Camera-type eye (tissue), 1 donor: ENCODE measurements around the gene HOMER2.

GRCh38 chr15:80388745-80389069, 15.5 kb upstream of the ARNT2 start:
- RAMPAGE, long total RNA: no peak

GRCh38 chr15:80697329-80698032, 2.4 kb downstream of the ABHD17C start:
- RAMPAGE, long total RNA: no peak

- RAMPAGE, long total RNA: no peak
Observed at GRCh38 chr15:80699281-80699878, 4.3 kb downstream of the ABHD17C start.

DNA sequence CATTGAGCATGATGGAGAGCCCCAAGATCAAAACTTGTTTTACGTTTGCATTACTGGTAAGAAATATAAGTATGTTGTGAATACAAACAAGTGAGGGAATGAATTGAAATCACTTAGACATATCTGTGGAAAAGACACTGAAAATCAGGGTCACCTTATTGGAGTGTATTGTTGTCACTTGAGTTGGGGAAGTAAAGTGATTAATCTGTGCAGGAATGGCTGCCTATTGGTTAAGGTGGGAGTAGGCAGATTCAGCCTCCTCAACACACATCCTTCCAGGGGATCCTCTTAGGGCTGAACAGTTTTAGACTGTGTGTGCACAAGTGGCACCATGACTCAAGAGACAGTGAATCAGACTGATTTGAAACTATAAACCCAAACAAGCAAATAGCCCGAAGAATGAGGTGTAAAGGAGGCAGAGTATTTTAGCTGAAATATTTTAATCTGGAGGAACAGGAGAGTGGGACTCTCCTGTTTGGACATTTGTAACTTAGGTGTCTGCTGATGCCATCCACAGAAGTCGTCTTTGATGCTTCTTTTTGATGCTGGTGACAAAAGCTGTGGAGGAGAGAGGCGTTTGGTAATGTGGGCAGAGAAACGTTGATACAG, 4.9 kb downstream of the ABHD17C start:
- RAMPAGE, long total RNA: no peak

- RAMPAGE, long total RNA: no peak
Observed at GRCh38 chr15:80715107-80715725, 20.1 kb downstream of the ABHD17C start.

DNA sequence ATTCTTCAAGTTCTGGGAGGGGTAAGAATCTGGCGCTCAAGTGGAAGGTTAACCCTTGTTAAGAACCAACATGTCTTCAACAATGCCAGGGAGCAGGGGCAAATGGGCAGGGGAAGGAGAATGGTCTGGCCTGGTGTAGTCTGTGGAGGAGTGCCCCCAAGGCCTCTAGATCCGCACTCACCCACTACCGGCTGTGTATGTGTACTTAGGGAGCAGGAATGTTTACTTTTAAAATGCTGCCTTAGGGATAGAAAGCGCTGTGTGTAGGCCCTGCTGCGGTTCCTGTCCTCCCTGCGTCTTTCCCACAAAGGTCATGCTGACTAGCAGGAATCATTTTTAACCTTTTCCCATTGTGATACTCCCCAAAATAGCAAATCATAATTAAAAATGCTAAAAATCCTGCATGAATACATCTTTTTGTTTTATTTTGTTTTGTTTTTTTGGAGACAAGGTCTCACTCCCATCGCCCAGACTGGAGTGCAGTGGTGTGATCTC, 36.0 kb upstream of the CEMIP start:
- RAMPAGE, long total RNA: no peak

DNA sequence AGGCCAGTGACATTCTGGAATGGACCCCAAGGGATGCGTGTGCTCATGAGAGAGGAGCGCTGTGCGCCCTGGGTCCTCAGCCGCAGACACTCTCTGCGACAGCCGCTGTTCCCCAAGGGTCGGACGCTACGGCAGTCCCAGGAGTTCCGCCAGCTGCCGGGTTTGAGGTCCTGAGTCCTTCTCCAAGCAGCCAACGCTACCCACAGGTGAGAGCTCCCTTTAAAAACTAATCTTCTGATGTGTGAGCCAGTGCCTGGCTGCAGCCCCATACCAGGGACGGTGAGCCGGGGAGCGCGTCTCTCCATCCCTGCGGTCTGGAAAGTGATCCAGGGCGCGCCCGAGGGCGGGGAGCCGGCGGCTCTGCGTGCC, 1.2 kb downstream of the CEMIP start:
- RAMPAGE, long total RNA: no peak

- RAMPAGE, long total RNA: no peak
Observed at GRCh38 chr15:80902225-80902748, 87.3 kb downstream of the MESD start.

- RAMPAGE, long total RNA: no peak
Observed at GRCh38 chr15:81002304-81003312, 1.9 kb downstream of the TLNRD1 start.

DNA sequence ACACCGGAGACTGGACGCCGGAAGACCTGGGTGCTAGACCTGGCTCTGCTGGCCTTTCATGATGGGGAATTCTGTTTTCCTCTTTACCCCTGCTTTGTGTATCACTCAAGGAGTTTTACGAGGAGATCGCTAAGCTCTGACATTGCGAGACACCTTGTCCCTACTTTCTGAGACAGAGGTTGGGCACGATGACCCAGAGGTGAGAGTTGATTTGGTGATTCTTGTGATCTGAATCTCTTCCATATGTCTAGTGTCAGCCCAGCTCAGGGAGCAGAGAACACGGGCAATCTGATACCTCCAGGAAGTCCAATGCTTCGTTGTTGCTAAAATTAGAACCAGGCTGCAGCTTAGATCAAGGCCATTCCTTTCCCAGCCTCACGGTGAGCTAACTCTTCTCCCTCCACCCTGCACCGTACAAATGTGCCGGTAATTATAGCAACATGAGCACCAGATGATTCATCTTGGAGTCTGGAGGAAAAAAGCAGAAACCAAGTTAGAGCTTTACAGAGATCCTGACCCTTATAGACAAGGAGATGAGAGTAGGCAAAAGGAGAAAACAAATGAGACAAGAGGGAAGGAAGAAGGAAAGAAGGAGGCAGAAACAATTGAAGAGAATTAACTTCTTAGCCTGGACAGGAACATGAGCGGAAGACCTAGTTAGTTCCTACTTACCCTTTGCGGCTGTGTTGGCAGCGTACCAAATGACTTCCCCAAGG, 41.9 kb upstream of the CFAP161 start:
- RAMPAGE, long total RNA: no peak

DNA sequence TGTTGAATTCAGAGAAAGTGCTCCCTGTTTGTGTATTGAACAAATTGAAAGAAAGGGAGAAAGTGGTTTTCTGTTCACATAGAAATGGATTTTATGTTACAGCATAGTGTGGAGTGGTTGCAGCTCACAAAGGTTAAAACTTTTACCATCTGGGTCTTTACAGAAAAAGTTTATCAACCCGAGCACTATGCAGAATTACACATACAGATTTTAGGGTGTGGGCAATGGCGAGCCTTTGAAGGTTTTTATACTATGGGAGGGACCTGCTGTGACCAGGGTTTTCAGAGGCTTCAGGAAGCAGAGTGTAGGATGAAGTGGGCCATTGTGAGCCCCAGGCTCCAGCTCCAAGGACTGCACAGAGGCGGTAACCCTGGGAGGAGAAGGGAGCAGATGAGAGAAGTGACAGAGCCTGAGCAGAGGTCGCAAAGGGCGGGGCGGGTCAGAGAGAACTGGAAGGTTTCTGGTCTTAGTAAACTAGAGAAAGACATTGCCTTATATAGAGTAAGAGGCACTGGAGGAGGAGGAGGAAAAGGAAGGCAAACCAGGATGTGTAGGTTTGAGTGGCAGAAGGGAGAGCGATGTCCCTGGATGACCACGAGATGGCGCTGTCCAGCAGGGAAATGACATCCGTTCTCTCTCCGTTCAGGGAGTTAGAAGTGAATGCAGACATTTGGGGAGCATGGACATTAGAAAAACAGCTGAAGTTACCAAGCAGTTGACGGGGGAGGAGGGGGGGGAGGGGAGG, 49.1 kb downstream of the STARD5 start:
- RAMPAGE, long total RNA: no peak

- RAMPAGE, long total RNA: no peak
Observed at GRCh38 chr15:81275919-81276214, 48.1 kb downstream of the STARD5 start.

DNA sequence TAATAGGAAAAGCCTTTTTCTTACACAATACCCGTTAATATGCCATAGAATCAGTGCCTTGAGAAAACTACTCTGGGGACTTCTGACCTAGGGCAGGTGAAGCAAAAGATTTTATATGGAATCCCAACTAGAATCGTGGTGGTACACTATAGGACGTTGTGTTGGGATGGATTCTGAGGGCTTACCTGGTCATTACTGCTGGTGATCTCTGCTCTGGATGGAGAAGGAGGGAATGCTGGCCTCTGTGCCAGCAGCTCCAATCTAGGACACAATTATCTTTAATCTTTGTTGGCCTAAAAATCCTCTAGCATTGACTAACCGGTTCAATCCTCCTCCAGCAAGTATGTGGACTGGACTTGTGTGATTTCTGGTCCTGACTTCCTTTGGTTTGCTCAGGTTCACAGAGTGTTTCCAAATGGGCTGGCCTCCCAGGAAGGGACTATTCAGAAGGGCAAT, 18.4 kb downstream of the STARD5 start:
- RAMPAGE, long total RNA: no peak

GRCh38 chr15:82174185-82174443, 88.4 kb downstream of the EFL1 start:
- RAMPAGE, long total RNA: no peak

DNA sequence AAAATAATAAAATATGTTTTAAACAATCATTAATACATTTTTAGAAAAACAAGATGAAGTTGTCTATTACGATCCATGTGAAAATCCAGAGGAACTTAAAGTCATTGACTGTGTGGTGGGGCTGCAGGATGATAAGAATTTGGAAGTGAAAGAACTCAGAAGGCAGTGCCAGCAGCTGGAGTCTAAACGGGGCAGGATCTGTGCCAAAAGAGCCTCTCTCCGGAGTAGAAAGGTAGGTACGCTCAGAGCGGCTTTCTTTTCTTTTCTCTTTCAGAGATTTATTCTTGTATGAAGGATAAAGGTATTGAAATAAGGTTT, 13.6 kb downstream of the WHAMM start:
- RAMPAGE, long total RNA: no peak

GRCh38 chr15:82849320-82850549, 40.3 kb downstream of the WHAMM start:
- RAMPAGE, long total RNA: no peak

- RAMPAGE, long total RNA: no peak
Observed at GRCh38 chr15:82918733-82919956, 33.4 kb downstream of the HOMER2 start.

DNA sequence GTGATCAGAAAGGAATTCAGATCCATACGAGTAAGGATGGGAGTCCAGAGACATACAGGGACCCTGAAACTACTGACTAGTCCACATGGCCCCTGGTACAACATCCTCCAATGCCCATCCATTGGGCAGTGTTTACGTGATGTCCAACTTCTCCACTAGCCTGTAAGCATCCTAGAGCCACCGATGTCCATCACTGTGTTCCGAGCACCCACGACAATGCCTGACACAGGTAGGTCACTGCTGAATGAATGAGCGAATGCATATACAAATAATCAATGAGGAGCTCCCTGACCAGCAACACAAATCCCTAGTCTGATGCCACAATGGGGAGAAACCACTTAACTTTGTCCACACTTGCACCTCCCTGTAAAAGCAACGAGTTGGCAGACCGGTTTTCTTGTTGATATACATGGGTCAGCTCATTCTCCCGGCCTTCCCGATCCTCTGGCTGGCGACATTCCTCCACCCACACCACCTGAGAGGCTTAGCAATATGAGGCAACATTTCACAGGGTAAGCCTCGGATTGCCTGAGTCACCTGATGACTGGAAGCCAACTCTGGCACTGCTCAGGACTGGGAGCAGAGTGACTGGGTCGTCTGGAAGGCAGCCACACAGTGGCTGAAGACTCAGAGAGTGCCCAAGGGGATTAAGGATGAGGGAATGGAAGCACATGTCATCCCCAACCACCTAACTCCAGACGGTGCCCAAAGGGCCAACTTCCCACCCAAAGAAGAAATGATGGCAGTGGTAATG, 10.0 kb downstream of the HOMER2 start:
- RAMPAGE, long total RNA: no peak

DNA sequence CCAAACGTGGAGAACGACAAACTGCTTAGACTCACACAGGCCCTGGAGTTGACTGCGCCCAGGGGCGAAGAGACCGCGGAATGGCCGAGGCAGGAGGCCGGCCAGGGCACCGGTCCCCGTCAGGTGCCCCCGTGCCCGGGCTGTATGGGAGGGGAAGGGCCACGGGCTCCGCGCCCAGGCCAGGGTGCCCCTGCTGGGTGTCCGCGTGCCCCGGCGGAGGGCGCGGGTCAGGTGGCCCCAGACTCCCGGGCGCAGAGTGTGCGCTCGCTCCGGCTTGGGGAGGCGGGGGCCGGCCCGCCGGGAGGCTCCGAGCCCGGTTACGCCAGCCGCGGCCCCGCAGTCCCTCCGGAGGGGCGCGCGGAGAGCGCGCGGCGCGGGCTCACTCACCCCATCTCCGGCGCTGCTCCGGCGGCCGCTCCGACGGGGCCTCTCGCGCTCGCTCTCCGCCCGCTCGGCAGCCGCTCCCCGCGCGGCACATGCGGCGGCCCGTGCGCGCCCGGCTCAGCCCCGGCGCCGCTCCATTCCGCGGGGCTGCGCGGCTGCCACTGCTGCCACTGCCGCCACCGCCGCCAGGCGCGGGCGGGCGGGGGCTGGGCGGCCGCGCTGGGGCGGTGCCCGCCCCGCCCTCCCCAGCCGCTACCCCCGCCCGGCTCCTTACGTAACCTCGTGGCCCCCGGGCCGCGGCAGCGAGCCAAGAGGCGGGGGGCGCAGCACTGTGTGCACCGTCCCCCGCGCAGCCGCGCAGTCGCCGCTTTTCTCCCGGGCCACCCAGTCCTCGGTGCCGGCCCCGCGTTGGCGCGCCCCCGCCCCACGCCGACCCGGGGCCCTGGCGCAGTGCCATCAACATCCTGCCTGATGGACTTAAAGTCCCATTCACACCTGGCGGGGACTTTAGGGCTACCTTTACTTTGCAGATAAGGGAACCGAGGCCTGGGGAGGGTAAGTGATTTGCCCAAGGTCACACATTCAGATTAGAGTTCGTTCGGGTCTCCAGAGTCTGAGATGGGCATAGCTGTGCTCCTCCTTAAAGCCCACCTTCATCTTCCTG, at the start of gene HOMER2:
HOMER2 (minus strand) TSS at position 577 of the 1,048 bp plus-strand sequence.
- RAMPAGE, long total RNA: no peak

DNA sequence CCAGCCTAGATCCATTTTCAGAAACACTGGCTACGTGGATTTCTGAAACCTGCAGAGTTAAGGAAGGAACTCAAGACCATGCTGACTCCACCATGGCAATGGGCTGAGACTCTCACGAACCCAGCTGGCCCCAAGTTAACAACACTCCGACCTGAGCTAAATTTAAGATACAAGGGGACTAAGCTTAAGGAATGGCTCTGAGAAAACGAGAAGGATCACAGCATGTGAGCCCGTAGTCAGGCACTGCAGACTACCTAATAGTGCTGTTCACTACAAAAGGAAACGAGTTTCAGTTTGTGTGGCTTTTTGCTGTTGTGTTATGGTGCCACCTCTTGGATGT, 11.2 kb downstream of the C15orf40 start:
- RAMPAGE, long total RNA: no peak